Fibroblast of villous mesenchyme (primary cell): ENCODE measurements around a stretch of chr19.

- CAGE, long polyA plus RNA: no peak
These were observed 39.1 kb upstream of the EPHX3 start for GRCh38 chr19:15271205-15271806.

DNA sequence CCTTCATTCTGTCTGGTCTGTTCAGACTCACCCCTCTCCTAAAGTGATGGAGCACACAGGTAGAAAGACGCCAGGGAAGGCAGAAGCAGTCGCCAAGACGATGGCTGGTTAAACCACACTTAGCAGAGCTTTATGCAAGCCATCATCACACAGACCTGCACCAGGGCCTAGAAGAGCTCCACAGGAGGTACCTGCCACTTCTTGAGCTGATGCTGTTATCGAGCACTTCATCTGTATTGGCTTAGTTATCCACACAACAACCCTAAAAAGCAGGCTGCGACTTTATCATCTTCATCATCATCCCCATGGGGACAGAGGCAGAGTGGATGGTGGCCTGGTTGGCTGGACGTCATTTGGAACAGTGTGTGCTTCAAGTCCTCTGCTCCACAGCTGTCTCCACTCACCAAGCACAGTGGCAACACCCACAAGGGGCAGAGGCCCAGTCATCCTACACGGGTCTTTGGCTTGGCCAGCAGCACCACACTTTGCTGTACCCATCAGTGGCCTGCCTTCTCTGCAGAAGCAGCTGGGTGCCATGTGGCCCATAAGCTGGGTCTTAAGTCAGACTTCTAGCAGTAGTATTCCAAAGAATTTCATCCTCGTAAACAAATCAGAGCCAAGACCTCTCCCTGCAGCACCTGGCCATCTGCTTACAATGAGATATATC lies 47.7 kb upstream of the EPHX3 start:
- CAGE, long polyA plus RNA: no peak

- CAGE, long polyA plus RNA: no peak
These were observed 39.2 kb downstream of the BRD4 start for GRCh38 chr19:15293032-15293618.

- CAGE, long polyA plus RNA: no peak
These were observed 34.7 kb downstream of the BRD4 start for GRCh38 chr19:15297426-15298260.

DNA sequence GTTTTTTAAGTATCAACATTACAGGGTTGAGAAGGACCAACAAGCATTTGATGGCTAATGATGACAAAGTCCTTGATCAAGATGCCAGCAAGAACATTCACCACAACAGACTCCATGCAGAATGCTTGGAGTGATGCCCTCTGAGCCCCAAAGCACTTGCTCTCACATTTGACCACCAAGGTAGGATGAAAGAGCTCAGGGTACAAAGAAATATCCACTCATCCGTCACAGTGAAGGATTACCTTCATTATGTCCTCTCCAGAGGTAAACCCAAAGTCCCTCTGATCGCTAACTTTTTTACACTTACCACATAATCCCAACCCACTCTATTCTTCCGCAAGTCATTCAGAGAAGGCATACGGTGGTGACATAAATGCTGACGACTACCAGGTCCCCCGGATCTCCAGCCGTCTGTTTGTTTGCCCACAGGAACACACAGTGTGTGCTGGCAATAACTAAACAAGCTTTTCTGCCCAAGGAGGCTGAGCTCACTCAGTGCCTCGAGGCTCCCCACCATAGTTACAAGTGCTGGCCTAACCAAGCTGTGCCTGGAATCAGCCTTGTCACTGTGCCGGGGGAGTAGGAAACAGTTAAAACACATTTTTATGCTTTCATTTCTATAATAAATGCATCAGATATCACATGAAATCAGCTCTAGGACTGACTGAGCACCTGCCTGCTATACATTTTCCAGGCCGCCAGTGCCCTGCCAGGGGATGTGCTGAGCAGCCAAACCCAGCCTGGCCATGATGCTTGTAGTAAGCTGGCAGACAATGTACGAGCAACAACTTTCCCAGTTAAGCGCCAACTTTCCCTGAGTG lies 28.3 kb downstream of the BRD4 start:
- CAGE, long polyA plus RNA: no peak

DNA sequence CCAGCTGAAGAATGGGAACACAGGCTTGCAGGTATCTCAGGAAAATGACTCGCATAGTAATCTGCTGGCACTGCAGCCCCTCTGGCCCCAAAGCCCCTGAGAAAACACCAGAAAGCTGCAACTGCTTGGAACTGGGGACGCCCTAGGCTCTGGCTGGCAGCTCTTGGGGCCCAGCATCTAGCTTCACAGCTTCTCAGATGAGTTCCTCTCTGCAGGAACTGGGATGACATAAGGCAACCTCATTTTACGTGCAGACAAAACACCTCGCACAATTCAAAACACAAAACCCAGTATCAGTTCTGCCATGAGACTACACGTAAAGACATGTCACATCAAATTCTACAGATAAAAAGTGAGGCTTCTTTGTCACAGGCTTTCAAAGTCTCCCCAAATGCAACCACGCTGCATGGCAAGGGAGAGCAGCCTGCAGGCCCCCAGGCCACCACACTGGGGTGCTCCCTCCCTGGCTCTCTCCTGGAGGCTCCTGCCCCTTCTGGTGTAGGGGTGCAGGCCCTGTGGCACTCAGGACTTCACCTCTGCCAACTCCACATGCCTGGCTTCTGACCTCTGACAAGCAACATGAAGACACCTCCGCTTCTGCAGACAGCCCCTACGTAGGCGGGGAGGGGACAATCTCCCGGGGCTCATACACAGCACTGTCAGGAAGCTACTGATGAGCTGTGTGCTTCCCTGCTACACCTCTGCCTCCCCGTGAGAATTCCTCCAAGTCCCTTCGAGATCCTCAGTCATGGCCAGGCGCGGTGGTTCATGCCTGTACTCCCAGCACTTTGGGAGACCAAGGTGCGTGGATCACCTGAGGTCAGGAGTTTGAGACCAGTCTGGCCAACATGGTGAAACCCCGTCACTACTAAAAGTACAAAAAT lies 14.4 kb downstream of the AKAP8 start:
- CAGE, long polyA plus RNA: no peak

DNA sequence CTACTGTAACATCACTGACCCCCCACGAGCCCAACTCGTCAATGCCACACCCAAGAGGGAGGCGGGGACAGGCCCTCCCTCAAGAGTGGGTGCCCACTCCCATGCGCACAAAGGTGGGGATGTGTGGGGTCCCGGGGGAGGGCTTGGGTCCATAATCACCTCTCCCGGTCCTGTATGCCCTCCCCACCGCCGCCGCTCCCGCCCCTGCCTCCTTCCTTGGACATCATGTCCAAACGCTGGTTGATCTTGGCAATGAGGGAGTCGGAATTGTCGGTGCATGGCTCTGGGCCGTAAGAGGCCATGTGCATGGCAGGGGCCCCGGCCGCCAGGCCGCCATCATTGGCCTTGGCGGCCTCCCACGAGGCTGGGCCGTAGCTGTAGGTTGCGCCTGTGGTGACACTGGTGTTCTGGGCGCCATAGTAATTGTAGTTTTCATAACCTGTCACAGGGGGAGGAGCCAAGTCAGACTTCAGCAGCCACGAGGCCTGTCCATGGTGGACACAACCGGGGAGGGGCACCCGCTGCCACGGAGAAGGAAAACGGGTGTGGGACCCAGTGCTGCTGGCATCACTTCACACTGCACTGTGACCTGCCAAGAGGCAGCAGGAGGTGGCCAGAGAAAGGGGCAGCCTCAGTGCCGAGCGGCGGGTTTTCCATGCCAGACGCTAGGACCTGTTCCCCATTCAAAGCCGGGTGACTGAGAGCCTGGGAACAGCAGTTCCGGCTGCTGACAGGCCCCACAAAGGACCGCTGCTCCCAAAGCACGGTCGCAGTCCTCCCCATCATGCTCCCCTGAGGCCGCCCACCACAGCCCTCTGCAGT lies 5.7 kb downstream of the AKAP8 start:
- CAGE, long polyA plus RNA: no peak

- CAGE, long polyA plus RNA: no peak
These were observed 2.7 kb downstream of the AKAP8 start for GRCh38 chr19:15376702-15377476.

GRCh38 chr19:15377915-15378385 lies 1.6 kb downstream of the AKAP8 start:
- CAGE, long polyA plus RNA: no peak

DNA sequence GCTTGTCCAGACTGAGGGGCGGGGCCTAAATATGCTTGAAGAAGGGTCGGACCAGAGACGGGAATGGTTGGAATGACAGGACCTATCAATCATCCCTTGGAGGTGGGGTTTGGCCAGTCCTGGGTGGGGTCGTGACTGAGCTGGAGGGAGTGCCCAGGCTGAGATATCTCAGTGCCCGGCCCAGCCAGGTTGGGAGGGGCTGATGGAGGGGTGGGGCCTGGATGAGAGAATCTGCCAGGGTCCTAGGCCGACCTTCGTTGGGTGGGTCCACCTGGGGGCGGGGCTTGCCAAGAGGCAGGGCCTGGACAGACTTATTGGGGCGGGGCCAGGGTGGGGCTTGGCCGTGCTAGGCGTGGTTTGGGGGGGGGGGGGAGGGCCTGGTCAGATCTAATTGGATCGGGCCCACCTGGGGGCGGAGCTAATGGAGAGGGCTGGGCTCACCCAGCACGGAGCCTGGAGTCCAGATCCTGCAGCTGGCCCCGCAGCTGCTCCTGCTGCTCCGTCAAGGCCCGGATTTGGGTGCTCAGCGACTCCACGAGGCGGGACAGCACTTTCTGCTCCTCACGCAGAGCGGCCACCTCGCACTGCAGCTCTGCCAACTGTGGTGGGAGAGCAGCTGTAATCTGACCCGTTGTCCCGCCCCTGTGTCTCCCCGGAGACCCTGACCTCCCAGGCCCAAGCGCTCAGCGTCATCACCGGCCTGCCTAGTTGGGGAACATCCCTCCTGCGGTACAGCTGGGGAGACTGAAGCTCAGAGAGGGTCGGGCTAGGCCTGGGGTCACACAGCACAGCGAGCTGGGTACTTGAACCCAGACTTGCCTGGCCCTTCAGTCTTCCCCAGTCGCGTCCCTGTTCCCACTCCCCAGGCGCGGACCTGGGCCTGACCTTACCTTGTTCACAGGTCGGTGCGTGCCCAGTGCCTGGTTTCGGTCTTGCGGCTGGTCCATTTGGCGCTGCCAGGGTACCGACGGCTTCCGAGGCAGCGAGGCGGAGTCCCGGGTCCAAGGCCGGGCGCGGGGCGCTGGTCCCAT lies 2.8 kb upstream of the WIZ start:
- CAGE, long polyA plus RNA: no peak

- CAGE, long polyA plus RNA: no peak
These were observed 2.7 kb upstream of the RASAL3 start for GRCh38 chr19:15466929-15467480.

- CAGE, long polyA plus RNA: no peak
These were observed 846 bp downstream of the CYP4F22 start for GRCh38 chr19:15509120-15509622.

GRCh38 chr19:15563325-15563861 lies 51.6 kb upstream of the CYP4F8 start:
- CAGE, long polyA plus RNA: no peak

DNA sequence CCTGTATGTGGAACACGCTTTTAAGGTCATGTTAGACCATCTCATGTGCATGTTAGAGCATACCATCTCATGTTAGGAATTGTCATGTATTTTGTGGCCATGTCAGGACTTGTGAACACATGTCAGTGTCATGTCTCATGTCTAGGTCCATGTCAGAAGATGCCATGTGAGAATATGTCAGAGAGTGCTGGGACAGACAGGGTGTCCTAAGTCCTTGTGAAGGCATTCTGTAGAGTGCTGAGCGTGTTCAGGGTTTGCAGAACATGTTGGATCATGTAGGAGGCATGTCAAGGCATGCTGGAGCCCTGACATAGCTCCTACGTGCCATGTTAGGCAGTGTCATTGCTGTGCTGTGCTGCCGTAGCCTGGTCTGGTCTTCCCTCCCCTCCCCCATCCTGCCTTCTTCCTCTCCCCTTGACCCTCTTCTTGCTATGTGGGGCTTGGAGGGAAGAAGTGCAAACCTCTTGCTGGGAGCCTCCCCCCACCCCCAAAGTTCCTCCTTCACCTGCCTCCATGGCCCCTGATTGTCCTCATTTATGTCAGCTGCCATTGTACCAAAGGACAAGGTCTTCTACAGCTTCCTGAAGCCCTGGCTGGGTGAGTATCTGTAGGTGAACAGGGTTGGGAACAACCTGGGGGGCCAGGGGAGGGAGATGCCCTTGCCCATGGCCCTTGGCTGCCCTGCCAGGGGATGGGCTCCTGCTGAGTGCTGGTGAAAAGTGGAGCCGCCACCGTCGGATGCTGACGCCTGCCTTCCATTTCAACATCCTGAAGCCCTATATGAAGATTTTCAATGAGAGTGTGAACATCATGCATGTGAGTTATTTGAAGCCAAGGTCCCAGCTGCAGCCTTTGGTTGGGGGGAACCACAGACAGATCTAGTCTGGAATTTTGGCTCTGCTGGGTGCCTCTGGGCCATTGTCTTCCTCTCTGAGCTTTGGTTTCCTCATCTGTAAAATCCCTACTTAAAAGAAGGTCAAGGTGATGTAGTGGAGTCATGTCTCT lies 6.1 kb downstream of the CYP4F3 start:
- CAGE, long polyA plus RNA: no peak

DNA sequence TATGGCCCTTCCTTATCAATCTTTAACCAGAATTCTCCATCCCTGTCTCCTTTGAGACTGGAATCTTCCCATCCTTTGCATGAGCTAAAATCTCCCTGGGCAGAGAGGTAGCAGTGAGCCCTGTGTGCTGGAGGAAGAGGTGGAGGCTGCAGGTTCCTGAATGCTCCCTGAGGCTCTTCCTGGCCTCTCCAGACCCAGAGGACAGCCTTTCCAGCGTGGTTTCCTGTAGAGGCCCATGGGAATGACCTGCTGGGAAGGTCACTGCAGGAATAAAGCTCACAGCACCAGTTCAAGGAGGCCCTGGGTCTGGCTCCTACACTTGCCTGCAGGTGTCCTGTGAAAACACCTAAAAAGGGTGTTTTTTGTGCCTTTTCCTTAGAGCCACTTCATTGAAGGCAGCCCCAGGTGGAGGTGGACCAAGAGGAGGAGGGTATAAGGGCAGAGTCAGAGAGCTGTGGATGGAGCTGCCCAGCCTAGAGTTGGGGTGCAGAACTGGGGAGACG lies 4.6 kb downstream of the OR10H2 start:
- CAGE, long polyA plus RNA: no peak

DNA sequence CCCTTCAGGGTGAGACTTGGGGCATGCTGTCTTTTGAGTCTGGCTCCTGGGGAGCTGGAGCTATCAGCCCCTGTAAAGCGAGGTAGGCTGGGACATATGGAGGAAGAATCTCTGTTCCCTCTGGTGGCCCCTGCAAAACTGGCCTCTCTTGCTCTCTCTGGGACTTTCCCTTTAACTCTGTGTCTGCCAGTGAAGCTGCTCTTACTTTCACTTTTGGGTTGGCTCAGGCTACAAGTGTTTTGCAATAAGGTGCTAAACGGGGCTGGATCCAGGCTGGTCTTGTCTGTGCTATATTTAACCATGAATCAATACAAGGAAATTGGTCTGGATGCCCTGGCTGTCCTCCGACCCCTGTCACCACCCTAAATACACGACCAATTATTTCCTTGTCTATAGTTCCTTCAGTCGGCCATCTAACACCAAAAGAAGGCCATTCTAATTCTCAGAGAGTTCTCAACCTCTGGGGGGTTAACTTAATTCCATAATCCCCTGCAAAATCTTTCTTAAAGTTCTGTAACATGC lies 53.2 kb downstream of the OR10H4 start:
- CAGE, long polyA plus RNA: no peak

- CAGE, long polyA plus RNA: no peak
These were observed 10.1 kb upstream of the TPM4 start for GRCh38 chr19:16066208-16066623.

- CAGE, long polyA plus RNA: no peak
These were observed 5.9 kb upstream of the TPM4 start for GRCh38 chr19:16070187-16070984.

GRCh38 chr19:16073113-16073697 lies 3.1 kb upstream of the TPM4 start:
- CAGE, long polyA plus RNA: no peak

DNA sequence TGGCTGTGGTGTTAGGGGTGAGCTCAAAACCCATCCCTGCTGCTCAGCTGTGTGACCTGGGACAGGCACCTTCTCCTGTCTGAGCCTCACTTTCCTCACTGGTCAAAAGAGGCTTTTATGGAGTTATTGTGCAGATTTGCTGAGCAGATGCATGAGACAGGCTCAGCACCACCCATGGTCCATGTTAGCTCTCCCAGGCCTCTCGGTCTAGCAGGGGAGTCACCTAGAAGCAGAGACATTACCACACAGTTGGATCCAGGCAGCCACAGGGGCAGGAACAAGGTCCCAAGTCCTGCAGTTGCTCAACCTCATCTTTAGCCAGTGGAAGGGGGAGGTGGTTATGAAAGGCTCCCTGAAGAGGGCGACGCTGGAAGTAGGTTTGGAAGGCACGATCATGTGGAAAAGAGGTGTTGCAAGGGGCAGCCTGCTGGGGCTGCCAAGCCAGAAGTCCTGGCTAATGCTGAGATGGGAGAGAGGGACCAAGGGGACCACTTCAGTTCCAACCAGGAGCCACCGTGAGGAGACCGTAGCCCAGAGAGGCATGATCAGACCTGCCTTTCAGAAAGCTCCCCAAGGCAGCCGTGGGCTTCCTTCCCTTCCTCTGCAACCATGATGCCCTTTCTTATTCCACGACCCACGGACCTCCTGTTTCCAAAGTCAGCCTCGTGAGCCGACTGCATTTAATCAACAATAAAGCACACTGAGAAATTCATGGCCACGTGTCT lies 2.4 kb downstream of the AP1M1 start:
- CAGE, long polyA plus RNA: no peak